Epithelial cell of esophagus (primary cell): ENCODE measurements around a stretch of chr4.

- RRBS = no CpG with 5 or more reads among the region's 7 CpGs
Measured at GRCh38 chr4:185721667-185722379, 90.2 kb downstream of the SORBS2 start.

- RRBS = no CpG with 5 or more reads among the region's 5 CpGs
Measured at GRCh38 chr4:185734613-185735403, 77.2 kb downstream of the SORBS2 start.

- RRBS = no CpG with 5 or more reads among the region's 19 CpGs
Measured at GRCh38 chr4:185771915-185773116, 39.7 kb downstream of the SORBS2 start.

DNA sequence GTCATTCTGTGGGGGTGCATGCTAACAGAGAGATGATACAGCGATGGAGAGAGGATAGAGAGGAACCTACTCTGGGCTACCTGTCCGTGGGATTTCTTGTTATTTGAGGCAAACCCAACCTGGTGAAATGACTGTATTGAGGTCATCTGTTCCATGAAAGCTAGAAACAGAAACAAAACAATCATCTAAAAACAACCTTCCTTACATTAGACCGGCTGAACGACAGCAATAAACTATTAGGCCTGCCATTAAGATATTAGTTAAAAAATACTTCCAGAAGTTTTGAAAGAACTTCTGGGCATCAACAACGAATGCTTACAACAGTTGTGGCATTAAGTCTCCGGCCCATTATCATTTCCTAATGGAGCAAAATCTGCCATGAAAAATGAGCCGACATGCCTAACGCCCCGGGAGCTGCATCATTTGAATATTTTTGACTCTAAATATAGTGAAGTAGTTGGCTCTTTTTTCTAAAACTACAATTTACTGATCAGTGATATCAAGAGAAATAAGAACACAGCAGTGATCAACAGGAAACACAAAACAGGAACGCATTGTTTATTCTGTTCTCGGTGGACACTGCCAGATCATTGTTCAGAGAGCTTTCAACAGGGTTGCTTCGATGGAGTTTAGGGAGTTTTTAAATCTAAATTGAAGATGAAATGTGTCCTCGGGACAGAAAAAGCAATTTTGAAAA, 27.4 kb downstream of the SORBS2 start:
- RRBS = 90% methylated on average over 5 of the region's 13 CpGs

DNA sequence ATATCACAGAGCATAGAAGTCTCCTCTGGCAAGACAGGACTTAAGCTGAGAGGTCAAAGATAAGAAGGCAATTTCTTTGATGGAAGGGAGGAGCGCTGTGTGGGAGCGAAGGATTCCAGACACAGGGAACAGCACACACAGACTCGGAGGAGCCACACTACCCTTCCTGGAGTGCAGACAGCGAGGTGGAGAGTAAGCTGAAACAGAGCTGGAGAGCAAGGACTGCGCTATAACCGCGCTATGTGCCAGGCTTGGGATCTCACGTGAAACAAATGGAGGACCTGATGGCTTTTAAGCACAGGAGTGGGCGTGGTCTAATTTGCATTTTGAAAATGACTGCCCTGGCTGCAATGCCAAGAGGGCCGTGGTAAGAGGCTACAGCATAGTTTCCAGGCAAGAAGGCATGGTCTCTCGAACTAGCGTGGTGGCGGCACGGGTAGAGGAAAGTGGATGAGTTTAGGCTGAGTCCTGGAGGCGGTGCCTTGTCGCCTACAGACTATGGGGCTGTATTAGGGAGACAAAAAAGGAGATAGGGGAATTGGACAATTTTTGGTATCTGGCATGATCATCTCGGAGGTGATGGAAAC, 114.0 kb upstream of the SORBS2 start:
- RRBS = no CpG with 5 or more reads among the region's 17 CpGs

- RRBS = 2% methylated on average over 27 of the region's 96 CpGs
Measured at GRCh38 chr4:186104071-186105231, 35.5 kb downstream of the TLR3 start.

DNA sequence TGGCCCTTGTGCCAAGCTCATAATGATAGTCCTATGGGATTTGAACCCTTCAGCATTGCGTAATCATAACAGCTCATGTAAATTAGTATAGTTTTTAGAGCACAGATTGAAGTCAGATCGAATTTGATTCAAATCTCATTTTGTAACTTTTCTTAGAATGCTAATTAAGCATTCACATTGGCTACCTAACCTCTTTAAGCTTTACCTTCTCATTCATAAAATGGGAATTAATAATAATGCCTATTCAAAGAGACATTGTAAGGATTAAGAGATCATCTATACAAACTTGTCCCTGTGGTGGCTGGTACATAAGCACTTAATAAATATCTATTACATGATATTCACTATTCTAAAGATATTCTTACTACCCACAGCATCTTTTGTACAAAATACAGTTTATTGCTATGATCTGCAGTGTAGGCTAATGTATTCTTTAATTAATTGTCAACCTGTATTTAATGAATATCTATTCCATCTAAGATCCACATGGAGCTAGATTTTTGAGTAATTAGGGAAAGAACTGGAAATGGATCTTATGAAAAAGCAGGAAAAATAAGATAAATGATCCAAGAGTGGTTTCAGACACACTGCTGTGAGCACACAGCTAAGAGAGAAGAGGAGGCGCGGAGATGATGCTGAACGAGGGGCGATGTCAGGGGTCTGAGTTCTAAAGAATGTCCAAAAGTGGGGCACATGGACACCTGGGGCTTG, 48.0 kb downstream of the TLR3 start:
- RRBS = no CpG with 5 or more reads among the region's 6 CpGs

- RRBS = 7% methylated on average over 4 of the region's 19 CpGs
Measured at GRCh38 chr4:186144008-186144391, 47.4 kb upstream of the CYP4V2 start.

- RRBS = 2% methylated on average over 60 of the region's 104 CpGs
Measured at GRCh38 chr4:186144392-186145261, 46.7 kb upstream of the CYP4V2 start.

DNA sequence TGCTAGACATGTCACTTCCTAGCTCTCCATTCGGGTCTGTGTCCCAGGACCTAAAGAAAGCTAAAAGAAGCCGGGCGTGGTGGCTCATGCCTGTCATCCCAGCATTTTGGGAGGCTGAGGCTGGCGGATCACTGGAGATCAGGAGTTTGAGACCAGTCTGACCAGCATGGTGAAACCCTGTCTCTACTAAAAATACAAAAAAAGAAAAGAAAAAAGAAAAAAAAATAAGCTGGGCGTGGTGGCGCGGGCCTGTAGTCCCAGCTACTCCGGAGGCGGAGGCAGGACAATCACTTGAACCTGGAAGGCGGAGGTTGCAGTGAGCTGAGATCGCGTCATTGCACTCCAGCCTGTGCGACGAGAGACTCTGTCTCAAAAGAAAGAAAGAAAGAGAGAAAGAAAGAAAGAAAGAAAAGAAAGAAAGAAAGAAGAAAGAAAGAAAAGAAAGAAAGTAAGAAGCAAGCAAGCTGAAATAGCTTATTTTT, 806 bp upstream of the F11 start:
- RRBS = no CpG with 5 or more reads among the region's 14 CpGs

- RRBS = no CpG with 5 or more reads among the region's 31 CpGs
Measured at GRCh38 chr4:186569864-186570775, 14.8 kb upstream of the MTNR1A start.

DNA sequence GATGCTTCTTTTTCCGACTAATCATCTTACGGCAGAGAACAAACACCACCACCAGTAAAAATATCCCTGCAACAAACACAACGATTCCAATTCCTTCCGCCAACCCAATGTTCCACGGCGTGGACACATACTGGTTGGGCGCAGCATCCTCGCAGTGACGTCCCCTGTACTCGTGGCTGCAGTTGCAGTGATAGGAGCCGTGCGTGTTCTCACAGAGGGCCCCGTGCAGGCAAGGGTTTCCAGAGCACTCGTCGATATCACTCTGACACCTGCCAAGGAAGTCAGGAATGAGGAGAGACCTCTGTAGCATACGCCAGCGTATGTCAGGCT, 41.5 kb upstream of the MTNR1A start:
- RRBS = no CpG with 5 or more reads among the region's 17 CpGs

- RRBS = 20% methylated on average over 4 of the region's 28 CpGs
Measured at GRCh38 chr4:186700620-186701773, 22.7 kb downstream of the FAT1 start.

DNA sequence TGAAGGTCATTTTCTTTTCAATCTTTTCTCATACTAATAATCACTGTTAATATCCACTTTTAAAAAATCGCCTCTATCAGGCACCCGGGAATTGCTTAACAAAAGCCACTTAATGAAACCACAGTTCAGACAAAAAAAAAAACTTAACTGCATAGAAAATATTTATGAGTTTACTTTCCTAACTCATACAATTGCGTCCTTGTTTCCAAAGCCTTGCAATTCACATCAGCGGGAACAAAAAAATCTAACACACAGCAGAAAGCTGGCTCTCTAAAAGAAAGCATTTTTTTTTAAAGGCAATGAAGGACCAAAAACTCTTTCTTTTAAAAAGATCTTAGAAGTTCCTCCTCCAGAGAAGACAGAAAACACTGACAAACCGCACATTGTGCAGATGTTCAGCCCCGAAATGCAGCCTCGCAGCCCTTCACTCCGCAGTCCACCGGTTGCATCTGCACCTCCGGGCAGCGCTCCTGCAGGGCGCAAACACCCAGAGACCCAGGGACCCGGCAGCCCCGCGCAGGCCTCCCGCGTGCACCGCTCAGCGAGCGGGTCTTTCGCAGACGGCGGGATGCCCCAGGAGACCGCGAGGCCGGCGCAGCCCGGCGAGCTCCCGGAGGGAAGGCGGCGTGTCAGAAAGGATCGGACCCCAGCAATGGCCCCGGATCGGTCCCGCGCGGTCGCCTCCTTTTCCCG, 746 bp downstream of the FAT1 start:
- RRBS = 2% methylated on average over 25 of the region's 40 CpGs

DNA sequence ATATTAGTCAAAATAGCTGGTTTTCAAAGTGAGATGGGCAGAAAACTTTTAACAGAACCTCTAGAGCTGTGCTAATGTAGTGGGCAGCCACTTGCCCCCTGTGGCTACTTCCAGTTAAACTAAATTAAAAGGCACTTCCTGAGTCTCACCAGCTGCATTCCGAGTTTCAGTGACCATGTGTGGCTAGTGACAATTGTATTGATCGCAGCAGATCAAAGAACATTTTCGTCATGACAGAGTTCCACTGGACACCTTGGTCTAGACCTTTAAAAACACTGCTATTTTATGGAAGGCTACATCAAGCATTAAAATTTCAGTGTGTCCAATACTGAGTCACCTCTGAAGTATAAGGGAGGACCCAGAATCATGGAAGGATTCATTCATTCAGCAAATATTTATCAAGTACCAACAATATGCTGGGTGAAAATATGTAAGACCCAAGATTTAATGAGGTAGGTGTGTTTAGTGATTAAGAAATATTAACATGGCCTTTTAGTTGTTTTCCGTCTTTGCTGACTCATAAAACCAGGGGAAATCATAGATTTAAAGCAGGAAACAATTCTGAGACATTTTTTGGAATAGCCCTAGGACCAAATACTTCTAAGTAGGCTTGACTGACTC, 5.1 kb upstream of the FAT1 start:
- RRBS = no CpG with 5 or more reads among the region's 4 CpGs

DNA sequence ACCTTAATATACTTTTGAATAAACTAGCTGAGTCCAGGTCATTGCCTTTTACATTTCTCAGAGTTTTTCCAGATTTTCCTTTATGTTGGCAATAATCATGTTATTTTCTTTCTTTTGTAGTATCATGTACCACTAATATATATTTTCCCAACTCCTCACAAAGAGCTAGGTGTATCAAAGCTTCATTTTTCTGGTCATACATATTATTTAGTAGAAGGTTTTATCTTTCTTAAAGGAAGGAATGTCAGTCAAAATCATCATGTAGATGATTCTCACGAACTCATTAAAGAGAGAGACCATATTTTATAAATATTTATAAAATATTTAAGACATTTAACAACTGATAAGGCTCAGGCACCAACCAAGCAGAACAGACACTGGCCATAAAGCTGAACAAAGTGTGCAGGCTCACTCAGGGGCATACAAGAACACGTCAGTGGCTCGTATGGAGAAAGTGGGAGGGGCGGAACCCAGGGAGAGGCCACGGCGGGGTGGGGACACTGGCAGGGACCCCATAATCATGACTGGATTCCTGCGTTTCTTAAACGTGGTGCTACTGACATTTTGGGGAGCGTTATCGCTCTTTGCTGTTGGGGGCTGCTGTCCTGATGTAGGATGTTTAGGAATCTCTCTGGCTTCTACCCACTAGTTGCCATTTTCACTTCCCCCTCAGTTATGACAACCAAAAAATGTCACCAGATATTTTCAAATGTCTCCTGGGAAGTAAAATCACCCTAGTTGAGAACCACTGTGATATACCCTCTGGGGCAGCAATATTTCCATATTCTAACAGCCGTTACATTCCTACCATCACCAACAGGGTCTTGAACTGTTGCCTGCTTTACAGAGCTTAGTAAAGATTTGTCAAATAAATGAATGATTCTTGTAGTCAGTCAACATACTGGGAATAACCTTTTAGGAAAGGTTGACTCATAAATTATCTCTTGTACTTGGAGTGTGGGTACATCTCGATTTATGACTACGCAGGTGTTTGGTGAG, 31.4 kb upstream of the FAT1 start:
- RRBS = no CpG with 5 or more reads among the region's 13 CpGs

- RRBS = no CpG with 5 or more reads among the region's 13 CpGs
Measured at GRCh38 chr4:186840083-186840939, 116.7 kb upstream of the FAT1 start.

DNA sequence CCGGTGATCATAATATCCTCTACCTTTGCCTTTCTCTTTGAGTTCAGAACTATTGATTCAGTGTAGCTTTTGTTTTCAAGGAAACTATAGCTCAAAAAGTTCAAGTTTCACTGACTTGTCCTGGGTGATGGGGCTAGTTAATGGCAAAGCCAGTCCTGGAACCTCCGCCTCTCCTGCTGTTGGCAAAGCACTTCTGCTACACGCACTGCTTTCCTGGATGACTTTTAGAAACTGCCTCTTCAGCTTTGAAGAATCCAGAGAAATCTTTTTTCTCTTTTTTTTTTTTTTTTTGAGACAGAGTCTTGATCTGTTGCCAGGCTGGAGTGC, 177.4 kb upstream of the FAT1 start:
- RRBS = no CpG with 5 or more reads among the region's 3 CpGs

DNA sequence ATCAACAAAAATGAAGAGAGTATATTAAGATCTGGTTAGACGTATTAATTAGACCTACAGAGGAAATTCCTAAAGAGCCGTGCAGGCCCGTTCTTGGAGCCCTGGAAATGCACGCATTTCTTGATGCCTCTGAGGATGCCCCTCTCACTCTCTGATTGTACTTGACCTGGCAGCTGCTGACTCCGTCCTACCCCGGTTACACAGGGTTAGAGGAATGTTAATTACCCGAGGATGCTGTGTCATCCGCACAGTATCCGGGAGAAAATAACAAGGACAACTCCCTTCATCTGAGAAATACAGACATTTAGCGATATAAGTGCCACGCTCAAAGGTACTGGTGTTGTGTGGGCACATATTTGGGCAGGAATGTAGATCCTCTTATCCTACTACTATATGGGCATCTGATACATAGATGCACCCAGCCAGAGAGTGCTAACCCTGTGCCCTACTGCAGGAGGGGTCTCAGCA, 404.6 kb upstream of the FAT1 start:
- RRBS = 39% methylated on average over 2 of the region's 11 CpGs